REH cell (cell line): ENCODE measurements around a stretch of chr15.

DNA sequence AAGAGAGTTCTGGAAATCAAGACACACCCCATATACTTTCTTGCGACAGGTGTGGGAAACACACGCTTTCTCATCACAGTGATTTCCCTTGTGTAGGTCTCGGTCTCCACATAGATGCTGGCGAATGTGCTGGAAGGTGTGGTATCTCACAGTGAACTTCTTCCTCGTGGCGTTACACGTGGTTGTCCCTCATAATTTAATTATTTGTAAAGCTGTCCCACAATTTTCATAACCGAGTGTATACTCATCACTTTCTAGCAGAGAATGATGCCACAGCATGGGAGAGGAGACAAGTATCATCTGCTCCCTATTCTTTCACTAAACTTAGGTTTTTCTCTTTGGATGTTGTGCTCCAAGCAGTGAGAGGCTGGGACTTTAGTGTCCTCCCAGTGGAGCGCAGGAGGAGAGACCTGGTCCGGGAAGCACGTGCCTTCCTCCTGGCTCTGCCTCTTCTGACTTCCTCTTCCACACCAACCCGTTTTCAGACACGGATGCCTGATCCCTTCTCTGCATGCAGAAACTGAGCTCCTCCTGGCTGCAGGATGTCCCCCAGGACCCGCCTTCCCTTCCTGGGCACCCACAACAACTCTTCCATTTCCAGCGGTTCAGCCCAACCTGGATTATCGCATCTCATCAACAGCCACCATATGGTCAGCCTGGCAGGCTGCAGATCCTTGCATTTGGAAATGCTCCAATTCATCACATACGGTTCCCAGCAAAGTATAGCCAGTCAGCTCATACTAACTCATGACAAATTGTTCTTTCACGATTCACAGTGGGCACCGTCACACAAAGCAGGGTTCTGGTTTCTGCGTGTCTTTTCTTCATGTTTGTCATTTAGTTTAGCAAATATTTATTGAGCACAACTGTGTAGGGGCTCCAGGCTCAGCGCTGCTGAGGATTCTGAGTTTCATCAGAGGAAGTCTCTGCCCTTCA, 124.7 kb downstream of the GABRG3 start:
- PRO-cap, result no peak

DNA sequence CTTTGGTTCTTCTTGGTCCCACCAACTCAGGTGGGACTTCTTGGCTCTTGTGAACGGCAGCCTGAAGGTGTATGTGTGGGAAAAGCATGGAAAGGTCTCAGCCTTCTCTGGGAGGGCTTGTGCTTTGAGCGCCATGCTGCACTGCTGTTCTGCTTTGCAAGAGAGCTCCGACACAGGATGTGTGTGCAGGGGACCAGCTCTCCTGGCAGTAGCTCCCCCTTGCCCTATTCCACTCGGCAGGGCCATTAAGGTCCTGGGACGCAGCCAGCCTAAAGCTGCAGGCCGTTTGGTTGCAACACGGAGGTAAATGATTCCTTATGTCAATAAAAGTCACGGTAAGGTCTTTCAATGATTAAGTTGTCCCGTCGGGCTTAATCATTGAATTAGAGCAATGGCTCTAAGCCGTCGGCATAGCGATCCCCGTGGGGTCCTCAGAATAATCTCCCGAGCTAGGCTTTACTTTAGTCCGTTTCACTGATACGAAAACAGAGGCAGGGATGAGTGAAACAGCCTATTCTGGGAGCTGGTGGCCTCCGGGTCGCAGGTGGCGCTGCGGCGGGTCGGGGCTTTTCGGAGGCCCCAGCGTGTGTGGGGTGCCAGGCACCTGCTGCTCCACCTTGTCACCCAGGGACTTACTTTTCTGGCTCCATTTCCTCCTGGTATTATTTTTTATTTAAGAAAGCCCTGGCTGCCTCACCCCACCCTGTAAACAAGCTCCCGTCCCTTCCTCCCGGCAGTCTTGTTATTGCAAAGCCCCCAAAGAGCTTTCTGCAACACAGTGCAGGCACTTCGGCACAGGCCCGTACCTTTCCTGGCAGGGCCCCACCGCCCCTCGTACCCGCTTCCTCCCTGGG, 525.2 kb downstream of the OCA2 start:
- PRO-cap, result no peak

- PRO-cap, result no peak
Observed at GRCh38 chr15:28299250-28299633, 22.7 kb downstream of the HERC2 start.

GRCh38 chr15:28819019-28819603, 29.3 kb downstream of the GOLGA6L7 start:
- PRO-cap, result no peak

DNA sequence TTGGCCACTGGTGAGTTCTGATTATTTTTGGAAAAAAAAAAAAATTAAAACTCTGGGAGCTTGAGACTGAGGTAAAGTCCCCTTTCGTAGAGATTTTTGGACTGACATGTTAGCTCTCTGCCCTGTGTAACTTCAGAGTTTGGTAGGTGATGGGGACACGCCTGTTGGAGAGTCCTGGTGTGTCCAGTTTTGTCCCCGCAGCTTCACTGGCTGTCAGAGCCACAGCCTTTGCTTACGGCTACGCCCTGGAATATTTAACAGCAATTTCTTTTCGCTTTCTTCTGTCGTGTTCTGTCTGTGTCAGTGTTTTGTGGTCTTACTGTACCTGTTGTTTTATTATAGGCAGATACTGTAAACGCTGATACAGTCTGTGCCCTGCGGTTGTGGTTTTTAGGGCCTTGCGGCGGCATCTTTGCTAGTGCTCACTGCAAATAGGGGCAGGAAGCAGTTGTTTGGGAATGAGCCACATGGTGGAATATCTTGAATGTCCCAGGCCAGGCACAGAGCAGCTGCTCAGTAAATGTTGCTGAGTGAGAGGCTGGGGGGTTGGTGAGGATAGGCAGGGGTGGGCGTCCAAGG, 62.7 kb downstream of the APBA2 start:
- PRO-cap, result no peak

DNA sequence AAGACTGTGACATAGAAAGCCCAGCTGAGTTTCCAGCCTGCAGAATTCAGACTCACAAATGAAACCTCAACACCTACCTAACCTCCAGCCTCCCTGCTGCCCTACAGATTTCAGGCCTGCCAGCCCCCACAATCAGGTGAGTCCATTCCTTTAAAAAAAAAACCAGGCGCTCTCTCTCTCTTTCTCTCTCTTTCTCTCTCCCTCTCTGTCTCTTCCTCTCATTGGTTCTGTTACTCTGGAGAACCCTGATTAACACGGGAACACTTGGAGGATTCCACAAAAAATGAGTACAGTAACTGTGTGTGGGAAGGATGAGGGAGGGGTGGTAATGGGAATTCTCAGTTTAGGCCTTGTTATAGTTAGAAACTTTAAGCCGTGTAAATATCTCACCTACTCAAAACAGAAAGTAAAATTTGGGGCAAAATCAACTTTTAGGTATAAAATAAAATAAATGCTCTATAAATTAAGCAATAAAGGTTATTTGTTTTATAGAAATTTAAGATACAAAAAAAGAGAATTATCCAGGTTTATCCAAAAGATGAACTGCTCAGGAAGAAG, 73.9 kb upstream of the NSMCE3 start:
- PRO-cap, result no peak

DNA sequence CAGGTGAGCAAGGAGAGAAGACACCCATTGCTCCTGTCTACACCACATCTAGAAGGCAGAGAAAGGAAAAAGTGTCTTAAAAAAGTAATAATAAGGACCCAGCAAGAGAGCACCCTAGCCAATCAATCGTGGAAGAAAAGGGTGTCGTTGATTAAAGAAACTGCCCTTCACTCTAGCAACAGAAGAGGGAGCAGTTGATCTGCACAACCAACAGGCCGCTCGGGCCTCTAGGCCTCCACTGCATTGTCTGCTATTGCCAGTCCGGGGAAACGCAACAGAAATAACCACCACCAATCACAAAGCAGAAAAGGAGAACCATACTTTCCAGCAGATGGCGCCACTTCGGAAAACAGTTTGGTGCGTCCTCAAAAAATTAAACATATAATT, 97.2 kb upstream of the ENTREP2 start:
- PRO-cap, result no peak

GRCh38 chr15:29718112-29718458, 104.2 kb downstream of the TJP1 start:
- PRO-cap, result no peak

- PRO-cap, result no peak
Observed at GRCh38 chr15:29822747-29823281, 546 bp upstream of the TJP1 start.

DNA sequence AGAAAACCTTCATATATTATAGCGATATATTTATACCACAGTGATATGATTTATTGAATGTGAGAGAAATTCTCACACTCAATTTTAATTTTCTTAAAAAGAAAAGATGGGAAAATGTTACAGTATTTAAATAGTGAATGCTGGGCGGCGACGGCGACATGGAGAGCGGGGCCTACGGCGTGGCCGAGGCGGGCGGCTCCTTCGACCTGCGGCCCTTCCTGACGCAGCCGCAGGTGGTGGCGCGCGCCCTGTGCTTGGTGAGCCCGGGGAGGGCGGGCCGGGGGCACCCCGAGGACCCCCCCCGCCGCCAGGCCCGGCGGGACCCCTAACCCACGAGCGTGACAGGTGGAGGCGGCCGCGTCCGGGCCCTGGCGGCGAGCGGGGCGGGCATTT, 38.5 kb upstream of the GOLGA8J start:
- PRO-cap, result no peak

GRCh38 chr15:30945673-30946207, 42.0 kb downstream of the FAN1 start:
- PRO-cap, result no peak

GRCh38 chr15:31062822-31063297, 38.7 kb downstream of the TRPM1 start:
- PRO-cap, result no peak

DNA sequence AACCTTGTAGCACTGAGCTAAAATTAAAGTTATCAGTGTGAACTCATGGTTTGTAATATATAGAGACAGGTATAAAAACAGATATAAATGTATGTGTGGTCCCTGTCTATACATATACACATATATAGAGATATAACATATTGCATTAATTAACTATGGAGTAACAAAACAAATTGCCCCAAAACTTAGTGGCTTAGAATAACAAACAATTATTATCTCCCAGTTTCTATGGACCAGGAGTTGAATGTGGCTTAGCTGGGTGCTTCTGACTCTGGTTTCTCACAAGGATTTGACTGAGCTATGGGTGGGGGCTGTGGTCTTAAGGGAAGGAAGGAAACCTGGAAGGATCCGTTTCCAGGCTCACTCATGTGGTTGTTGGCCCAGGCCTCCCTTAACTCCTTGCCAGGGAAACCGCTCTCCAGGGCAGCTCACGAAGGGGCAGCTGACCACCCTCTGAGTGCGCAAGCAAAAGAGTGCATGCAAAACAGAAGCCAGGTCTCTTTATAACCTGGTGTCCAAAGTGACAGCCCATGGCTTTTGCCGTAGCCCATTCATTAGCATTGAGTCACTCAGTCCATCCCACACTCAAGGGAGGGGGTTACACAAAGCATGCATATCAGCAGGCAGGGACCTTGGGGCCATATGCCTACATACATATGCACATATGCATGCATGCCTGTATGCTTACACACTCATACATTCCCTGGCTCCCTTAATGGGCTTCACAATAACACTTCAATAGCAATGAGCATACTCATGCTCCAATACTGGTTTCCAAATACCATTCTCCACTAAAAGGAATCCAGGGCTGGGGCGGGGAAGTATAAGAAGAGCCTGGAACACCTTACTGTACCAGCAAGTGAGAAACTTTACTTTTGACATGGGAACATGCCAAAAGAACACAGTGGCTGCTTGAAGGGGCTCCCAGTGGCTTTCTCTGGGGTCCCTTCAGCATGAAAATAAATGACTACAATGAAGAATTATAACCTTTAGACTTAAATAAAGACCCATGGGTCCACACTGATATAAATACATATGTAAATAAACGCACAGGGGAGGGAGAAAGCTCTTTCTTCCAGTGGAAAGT, 22.1 kb downstream of the TRPM1 start:
- PRO-cap, result no peak

DNA sequence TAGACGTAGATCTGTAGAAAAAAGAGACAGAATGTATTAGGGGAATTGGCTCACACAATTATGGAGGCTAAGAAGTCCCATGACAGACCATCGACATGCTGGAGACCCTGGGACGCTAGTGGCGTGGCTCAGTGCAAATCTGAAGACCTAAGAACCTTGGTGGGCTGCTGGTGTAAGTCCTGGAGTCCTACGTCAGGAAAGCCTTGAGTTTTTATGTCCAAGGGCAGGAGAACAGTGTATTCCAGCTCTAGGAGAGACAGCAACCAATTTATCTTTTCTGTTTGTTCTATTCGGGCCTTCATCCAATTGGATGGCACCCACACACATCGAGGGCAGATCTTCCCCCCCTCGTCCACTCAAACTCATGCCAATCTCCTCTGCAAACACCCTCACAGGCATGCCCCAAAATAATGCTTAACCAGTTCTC, 102.3 kb upstream of the TRPM1 start:
- PRO-cap, result no peak

DNA sequence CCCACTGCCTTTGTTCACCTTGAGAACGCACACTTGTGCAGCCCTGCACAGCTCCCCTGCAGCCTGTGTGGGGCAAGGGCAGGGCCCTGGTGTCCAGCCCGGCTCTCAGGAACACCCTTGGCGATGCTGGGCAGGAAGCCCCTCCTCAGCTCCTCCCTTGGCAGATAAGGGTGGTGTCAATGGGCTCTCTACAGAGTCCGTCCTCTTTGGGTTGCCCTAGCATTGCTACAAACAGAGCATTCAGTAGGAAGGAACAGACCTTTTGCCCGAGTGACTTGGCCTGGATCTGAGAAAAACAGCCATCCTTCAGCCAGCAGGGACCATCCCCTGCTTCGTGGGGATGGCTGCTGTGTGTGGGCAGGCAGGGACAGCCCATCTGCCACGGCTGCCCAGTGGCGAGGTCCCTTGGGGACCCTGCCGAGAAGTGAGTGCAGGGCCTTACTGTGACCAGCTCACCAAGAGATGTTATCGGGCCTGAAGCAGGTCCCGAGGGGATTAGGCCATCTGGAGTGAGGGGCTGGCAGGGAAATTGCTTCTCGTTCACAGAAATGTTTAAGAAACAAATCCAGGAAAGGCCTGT, 25.3 kb upstream of the KLF13 start:
- PRO-cap, result bidirectional peak, plus-strand start at position 228 of the sequence, minus-strand start at position 288 of the sequence

- PRO-cap, result bidirectional peak, plus-strand start at chr15:31306741, minus-strand start at chr15:31306652; unidirectional peak, minus-strand start at chr15:31306908
Observed at GRCh38 chr15:31306427-31307144, 20.0 kb upstream of the KLF13 start.

DNA sequence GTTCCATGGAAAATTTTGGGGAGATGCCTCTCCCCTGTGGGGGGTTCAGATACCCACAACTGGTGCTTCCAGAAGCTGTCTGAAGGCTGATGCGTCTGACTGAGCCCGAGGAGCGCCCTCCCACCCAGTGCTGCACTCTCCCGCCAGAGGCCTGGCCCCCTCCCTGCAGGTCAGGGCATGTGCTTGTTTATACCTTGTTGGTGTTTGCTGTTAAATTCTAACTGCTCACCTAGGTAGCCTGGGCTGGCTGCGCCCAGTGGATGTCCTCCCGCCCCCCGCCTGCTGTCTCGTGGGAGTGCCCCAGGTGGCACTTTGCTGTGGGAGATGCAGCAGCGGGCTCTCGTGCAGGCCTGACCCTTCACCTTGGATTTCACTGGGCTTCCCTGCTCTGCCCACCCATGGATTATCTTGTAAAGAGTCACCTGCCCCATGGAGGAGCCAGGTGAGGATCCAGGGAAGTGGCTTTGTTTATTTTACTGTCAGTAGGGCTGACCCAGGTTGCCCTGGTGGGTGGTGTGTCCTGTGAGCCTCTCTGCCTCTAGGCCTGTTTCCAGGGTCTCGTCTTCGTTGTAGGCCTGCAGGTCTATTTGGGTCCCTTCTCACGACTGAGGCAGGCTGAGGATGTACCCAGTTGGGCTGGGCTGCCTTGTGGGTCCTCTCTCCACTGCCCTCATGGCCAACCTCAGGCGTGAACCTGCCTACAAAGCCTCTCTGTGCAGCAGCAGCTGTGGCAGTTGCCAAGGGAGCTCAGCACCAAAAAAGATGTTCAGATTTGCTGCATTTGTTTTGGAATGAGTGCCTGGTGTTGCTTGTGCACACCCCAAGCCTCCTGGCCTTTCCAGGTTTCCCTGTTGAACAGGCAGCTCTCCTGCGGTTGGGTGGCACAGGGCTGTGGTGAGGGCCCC, 13.2 kb downstream of the KLF13 start:
- PRO-cap, result no peak

DNA sequence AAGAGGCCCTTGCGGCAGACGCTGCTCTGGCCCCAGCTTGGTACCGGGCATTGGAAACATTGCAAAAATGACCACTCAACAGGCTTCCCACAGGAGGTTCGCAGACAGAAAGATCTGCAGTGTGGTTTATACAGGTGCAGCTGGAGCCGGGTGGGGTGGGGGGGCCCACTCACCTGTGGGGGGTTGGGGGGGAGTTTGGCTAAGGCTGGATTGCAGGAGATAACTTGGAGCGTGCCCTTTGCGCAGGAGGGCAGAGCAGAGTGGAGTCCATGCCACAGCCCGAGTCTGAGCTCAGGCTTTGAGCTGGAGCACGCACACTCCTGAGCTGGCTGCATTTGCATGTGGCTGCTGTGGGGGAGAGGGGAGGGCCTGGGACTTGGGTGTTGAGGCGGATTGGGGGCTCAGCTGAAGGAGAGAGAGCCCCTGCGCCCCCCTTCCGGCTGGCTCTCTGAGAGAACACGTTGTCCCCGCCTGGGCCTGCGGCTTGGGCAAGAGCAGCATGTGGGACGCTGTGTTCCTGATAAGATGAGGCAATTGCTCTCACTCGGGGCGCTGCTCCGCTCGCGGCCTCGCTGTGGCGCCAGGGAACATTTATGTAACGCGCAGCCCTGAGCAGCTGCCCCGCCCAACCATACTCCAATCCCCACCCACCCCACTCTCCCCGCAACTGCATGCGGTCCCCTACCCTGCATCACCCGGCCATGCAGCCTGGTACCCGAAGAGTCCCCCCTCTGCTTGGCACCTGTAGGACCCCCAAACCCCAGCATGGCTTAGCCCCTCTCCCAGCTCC, 39.0 kb downstream of the KLF13 start:
- PRO-cap, result unidirectional peak, minus-strand start at position 518 of the sequence

GRCh38 chr15:31368674-31368894, 41.9 kb downstream of the KLF13 start:
- PRO-cap, result no peak

- PRO-cap, result no peak
Observed at GRCh38 chr15:31372417-31373048, 45.9 kb downstream of the KLF13 start.